ENCODE measurements around a stretch of chr17.

GRCh38 chr17:76900220-76900915 is 32.2 kb downstream of the MGAT5B start:
- PRO-cap, 2 experiments, result no peak in any of the 2 experiments

GRCh38 chr17:77019806-77020471 is 120.8 kb upstream of the SEC14L1 start:
- PRO-cap, 2 experiments, result no peak in any of the 2 experiments

GRCh38 chr17:77097645-77098241 is 43.0 kb upstream of the SEC14L1 start:
- PRO-cap, 2 experiments, result peak in 1 of 2 experiments; most common plus-strand start chr17:77098030 (in 1); most common minus-strand start chr17:77097897 (in 1)

DNA sequence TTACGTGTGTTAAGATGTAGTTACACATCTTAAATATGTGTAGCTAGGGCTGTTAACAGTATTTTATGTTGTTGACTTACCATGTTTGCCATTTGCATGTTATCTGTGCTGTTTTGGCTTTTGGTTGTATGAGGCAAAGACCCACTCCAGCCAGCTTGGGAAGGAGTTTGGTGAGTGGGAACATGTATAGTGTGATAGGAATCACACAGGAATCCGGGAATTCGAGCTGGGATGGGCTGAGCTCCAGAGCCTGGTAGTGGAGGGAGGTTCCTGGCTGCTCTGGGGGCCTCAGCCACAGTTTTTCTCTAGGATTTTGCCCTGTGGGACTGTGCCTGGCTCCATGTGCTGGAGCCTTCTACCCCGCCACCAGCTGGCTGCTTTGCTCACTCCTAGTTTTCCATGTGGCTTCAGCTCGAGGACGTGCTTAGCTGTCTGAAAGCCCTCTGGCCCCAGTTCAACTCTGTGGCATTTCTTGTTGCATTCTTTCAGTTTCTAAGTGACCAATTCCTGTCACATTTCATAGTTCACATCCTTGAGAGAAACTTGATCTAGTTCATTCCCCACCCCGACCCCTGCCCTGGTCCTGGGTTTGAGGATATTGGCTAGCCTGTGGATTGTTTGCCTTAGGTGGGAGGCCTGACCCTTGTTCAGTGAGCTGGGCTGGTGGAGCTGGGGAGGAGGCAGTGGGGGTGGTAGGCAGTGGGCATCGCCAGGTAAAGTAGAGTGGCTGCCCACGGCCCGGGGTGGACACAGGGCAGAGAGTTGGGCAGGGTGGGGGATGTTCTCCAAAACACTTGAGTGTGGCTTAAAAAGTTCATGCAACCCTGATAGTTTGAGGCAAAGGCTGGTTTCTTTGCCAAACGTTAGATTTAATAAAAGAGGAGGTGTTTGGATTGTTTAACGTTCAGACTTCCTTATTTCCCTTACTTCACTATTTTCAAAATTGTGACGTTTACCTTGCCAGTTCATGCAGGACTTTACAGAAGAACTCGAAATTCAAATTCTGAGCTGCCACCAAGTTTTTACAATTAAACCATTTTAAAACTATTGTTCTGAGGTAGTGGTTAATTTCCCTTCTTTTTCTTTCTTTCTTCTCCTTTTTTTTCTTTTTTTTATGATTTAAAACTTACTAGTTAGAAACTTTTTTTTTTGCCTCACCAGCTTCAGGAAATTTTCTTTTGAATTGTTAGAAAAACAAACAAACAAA is 5.1 kb downstream of the SEC14L1 start:
- PRO-cap, 2 experiments, result peak in 1 of 2 experiments; most common plus-strand start position 400 of the sequence (in 1); most common minus-strand start position 401 of the sequence (in 1)

GRCh38 chr17:77169616-77170110 is 28.9 kb downstream of the SEC14L1 start:
- PRO-cap, 2 experiments, result no peak in any of the 2 experiments

DNA sequence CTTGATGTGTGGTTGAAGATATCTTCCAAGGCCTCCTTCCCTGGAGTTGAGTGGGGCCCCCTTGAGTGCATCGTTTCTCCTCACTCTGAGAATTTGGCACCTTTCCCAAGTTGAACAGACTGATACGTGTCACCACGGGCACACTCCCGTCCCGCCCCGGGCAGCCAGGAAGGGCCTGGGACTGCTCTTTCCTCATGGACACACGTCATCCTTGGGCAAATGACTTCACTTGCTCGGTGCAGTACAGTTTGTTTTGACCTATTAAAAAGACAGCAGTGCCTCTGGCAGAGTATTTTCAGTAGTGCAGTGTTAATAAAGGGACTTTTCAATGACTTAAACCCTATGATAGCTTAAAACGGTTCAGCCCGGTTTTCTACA is 59.9 kb downstream of the SEC14L1 start:
- PRO-cap, 2 experiments, result no peak in any of the 2 experiments

- PRO-cap, 2 experiments, result no peak in any of the 2 experiments
Observed at GRCh38 chr17:77287538-77288121, 6.3 kb downstream of the SEPTIN9 start.

DNA sequence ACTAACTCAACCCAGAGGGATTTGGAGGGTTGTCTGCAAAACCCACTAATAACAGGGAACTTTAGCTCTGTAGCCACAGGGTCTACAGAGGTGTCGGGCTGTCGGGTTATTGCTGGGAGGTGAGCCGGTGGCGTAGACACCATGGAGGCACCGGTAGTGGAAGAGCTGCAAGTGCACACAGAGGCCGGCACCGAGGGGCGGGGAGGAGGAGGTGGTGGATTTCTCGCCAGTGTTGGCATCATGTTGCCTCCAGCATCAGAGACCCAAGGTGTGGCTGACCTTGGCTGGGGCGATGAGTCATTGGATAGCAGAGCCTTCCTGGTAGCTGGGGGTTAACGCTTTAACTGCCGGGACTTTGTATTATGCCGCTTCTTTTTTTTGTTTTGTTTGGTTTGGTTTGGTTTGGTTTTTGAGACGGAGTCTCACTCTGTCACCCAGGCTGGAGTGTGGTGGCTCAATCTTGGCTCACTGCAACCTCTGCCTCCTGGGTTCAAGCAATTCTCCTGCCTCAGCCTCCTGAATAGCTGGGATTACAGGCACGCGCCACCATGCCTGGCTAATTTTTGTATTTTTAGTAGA is 7.5 kb downstream of the SEPTIN9 start:
- PRO-cap, 2 experiments, result no peak in any of the 2 experiments

- PRO-cap, 2 experiments, result no peak in any of the 2 experiments
Observed at GRCh38 chr17:77305087-77305626, 23.9 kb downstream of the SEPTIN9 start.

GRCh38 chr17:77313038-77313721 is 31.9 kb downstream of the SEPTIN9 start:
- PRO-cap, 2 experiments, result no peak in any of the 2 experiments

DNA sequence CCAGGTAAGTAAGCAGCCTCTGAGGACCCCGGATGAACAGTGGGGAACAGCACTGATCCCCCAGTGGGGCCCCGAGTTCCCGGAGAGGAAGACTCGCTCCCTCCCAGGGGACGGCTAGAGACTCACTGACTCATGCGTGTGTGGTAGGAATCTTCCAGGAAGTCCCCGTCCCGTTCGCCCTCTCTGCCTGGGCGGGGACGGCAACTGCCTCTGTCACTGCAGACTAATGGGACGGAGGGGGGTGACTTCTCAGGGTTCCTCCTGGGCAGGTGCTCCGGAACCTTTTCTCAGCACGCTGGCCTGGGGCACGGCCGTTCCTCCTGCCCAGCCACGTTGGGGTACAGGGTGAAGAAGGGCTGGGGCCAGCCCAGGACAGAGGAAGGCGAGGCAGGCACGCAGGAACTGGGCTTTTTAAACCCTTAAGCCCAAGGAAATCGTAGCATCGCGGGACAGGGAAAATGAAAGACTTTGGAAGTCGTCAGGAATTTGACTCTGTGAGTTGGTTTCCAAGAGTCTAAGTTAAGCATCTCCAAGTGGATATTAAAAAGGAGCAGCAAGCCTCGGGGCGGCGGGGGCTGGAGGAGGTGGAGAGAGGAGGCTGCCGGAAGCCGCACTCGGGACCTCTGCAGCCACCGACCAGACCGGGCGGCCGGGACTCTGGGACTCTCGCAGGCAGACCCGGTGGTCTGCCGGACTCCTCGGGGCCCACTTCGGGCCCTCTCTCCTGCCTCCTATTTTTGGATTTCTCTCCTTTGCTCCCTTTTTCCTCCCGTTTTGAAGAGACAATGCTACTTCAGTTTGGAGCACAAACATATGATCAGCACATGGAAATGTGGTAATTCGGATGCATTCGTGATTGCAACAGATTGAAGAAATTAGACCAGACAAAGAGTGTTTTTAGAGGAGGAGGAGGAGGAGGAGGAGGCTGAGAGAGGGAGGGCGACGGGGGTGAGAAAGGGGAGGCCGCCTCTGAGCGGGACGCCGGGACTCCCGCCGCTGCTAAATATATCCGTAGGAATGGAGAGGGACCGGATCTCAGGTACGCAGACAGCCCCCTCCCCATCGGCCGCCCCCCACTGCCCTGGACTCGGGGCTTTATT is 38.4 kb downstream of the SEPTIN9 start:
- PRO-cap, 2 experiments, result peak in 1 of 2 experiments; most common plus-strand start position 290 of the sequence (in 1); most common minus-strand start position 127 of the sequence (in 1)

DNA sequence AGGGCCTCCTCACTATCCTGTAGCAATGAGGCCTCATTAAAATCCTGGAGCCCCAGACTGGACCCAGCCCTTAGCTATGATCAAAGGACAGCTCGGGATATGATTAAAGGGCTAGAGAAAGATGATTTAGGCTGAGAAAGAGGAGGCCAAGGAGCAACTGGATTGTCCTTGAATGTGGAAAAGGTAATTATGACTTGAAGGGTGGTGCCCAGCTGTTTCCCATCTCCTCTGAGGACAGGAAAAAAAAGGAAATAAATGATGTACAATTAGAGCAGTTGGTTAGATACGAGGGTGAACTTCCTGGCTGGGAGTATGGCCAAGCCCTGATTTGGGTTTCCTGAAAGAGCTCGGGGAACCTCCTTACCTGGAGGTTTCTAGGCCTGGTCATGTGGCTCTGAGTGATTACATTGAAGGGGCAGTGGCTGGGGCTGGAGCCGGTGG is 89.5 kb downstream of the SEPTIN9 start:
- PRO-cap, 2 experiments, result peak in 1 of 2 experiments; most common plus-strand start position 371 of the sequence (in 1)

- PRO-cap, 2 experiments, result no peak in any of the 2 experiments
Observed at GRCh38 chr17:77375439-77376722, 94.6 kb downstream of the SEPTIN9 start.

- PRO-cap, 2 experiments, result peak in 1 of 2 experiments; most common minus-strand start chr17:77392779 (in 1)
Observed at GRCh38 chr17:77392312-77393161, 111.2 kb downstream of the SEPTIN9 start.

DNA sequence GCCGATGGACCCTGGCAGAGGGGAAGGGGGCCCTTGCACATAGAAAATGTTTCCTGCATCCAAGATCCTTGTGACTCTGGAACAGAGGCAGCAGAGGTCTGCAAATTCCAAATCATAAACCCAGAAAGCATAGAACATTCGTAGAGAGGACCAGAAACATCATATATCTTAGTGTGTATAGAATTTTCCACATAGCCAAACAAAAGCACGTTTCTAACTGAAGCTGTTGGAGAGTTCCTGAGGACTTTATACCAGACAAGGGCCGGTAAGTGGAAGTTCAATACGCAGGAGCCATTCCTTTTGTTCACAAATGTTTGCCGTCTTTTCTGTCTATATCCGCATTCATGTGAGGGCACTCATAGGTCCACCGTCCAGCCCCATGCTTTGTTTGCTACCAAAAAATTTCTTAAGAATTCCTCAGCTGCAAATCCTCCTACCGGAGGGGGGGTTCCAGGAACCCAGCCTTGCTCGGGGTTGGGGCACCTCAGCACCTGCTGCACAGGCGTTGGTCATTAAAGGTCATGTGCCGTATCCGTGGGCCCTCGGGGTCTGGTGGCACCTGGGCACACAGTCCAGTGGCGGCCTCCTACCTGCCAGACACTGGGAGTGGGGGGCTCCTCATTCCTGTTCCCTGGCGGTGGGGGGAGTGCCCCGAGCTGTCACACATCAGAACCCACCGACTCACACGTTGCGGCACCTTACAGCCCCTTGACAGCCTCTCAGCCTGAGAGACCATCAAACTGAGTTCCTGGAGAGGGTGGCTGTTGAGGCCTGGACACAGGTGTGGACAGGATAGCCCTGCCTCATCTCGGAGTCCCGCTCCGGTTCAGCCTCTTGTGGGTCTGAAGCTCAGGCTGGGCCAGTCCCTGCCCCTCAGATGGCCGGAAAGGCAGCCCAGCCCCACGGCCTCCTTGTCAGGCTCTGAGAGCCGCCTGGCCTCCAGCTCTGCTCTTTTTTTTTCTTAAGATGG is 136.4 kb downstream of the SEPTIN9 start:
- PRO-cap, 2 experiments, result no peak in any of the 2 experiments

- PRO-cap, 2 experiments, result peak in 1 of 2 experiments; most common plus-strand start chr17:77423995 (in 1); most common minus-strand start chr17:77423425 (in 1)
Observed at GRCh38 chr17:77423293-77424451, 142.4 kb downstream of the SEPTIN9 start.

GRCh38 chr17:77444188-77445024 is 163.1 kb downstream of the SEPTIN9 start:
- PRO-cap, 2 experiments, result no peak in any of the 2 experiments

GRCh38 chr17:77461217-77461857 is 180.0 kb downstream of the SEPTIN9 start:
- PRO-cap, 2 experiments, result no peak in any of the 2 experiments

DNA sequence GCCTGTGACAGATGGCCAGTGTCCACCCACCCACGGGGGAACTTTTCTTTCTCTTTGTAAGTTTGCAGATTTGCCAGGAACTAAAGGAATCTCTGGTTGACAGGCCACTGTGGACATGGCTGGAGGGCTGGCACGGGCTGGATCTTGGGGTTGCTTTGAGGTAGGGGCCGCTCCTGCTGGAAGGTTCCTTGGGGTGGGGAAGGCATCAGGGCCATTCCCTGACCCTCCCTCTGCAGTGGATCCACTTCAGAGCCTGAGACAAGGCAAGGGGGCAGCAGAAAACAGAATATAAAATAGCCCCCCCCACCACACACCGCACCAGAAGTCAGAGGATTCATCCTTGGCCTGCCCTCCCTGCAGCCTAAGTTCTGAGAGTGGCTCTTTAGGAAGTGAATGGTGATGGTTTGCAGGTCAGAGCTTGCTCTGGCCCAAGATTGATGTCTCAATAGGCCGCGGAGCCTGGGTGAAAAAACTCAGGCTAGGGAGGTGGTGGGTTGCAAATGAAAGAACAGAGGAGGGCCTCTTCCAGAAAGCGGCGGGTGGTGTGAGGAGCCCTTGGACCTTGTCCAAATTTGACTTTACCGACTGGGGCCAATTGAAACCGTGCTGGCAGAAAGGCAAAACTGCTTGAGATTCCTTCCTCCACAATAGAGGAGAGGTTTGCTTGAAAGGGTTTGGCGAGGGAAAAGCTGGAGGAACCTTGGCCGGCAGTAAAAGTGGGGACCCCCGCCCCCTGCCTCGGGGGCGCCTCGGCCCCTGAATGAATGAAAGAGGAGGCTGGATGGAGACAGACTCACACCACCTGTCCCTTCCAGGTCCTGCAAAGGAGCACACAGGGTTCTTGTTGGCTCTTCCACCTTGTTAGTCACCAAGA is 190.6 kb downstream of the SEPTIN9 start:
- PRO-cap, 2 experiments, result peak in 1 of 2 experiments; most common minus-strand start position 439 of the sequence (in 1)

GRCh38 chr17:77473718-77474226 is 192.5 kb downstream of the SEPTIN9 start:
- PRO-cap, 2 experiments, result no peak in any of the 2 experiments